ENCODE measurements around the gene UBE2B.

DNA sequence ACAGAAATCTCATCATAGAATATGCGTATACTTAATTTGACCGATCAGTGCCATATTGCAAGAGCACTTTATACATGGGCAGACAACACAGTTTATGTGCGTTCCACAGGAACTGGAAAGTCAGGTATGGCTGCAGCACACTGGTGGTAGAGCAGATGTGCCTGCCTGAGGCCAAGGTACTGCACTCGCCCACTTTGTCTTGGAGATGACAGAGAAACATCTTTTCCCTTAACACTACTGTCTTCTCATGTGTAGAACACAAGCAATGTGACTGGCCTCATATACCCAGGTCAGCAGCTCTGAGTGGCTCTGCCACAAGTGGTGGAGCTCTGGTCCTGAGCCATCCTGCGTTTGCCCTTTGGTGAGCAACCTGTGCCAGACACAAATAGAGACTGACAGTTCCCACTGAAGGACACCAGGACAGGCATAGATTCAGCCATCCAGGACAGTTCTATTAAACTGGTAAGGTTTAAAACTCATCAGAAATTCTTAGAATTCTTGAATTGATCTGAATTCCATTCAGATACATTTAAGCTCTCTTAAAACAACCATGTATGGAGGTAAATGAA, 21.0 kb upstream of the PPP2CA start:
- PRO-cap = no peak

GRCh38 chr5:134370878-134371929, at the start of gene UBE2B:
UBE2B (plus strand) TSS chr5:134371569.
- PRO-cap = unidirectional peak, plus-strand start at chr5:134371469; unidirectional peak, plus-strand start at chr5:134371569

DNA sequence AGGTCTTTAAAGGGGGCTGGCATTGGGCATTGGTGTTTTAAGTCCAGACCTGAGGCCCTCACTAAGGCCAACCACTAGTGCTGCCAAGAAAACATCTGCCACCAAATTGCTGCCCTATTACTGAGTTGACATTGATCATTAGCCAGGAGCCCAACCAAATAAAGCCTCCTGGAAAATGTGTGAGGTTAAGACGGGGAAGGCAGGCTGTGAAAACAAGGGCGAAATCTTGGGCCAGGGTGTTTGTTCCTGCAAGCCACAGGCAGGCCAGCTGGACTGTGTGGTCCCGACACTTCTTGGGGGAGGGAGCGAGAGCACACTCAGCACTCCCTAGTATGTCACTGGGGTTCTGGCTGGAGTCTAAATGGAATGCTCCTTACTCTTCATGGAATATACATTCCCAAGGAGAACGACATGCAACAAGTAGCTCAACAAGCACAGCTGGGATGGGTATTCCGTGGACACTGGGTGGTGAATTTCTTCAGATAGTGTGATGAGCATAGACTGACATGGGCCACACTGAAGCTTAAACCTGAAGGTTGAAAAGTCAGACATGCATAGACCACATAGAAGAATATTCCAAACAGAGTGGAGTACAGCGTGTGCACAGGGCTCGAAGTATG, 5.2 kb downstream of the JADE2 start:
- PRO-cap = no peak

GRCh38 chr5:134578214-134578710, 52.8 kb downstream of the JADE2 start:
- PRO-cap = no peak

DNA sequence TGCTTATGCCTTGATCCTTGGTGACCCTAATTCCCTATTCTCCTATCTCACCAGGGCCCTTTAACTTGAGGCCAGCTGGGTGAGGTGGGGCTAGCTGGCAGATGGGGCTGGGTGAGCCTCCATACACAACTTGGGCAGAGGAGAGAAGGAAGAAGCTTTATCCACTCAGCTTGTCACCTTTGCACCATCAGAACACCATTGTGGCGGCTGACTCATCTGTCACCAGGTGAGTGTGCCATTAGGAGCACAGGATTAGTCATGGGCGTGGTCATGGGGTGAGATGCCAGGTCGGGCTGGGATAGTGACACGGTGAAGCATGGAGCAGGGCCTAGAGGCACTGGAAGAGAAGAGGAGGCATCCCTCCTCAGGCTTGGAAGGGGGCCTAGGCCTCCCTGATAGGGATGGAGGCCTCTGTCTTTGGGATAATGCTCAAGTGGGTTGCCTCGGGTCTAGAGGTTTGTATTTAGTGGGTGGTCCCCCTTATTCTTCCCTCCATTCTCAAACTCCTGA, 41.3 kb downstream of the SAR1B start:
- PRO-cap = no peak

DNA sequence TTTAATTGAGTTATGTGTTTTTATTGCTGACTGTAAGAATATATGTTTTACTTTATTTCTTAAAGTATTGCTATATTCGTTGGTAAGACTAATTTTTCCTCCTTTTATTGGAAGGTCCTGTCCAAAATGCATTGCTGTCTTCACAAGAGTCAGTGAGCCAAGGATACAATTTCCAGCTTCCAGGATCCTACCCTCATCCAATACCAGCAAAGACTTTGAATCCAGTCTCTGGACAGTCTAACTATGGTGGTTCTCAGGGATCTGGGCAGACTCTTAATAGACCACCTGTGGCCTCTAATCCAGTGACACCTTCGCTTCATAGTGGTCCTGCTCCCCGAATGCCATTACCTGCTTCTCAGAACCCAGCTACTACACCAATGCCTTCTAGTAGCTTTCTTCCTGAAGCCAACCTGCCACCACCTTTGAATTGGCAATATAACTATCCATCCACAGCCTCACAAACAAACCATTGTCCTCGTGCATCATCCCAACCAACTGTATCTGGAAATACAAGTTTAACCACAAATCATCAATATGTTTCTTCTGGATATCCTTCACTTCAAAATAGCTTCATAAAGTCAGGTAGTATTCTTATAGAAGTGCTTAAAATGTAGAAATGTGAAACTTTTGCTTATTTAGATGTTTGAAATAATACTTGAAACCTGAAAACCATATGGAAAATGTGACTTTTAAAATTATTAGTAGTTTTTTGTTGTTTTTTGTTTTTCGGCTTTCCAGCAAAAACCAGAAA, 12.6 kb downstream of the SEC24A start:
- PRO-cap = no peak

DNA sequence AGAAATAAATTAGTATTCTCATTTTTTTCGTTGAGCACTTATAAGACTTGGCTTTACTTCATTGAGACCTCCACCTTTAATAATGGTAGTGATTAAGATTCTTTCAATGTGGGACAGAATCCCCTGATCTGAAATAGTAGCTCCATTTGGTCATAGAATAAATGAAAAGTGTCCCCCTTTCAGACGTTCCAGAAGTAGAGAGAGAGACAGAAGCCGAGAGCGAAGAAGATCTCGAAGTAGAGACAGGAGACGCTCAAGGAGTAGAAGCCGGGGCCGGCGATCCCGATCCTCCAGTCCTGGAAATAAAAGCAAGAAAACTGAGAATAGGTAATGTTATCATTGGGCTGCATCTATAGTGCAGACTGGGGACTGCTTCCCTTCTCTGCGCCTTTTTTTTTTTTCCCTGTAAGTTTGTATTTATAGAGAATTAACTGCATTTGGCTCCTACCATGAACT, 8.2 kb downstream of the DDX46 start:
- PRO-cap = no peak

GRCh38 chr5:134927415-134928235, 22.7 kb downstream of the PCBD2 start:
- PRO-cap = no peak

- PRO-cap = no peak
Observed at GRCh38 chr5:135025914-135027328, 7.6 kb downstream of the PITX1 start.

GRCh38 chr5:135133920-135134690, 100.1 kb upstream of the PITX1 start:
- PRO-cap = no peak

- PRO-cap = no peak
Observed at GRCh38 chr5:135139249-135140237, 105.5 kb upstream of the PITX1 start.

GRCh38 chr5:135186706-135187359, 152.8 kb upstream of the PITX1 start:
- PRO-cap = no peak

- PRO-cap = no peak
Observed at GRCh38 chr5:135331563-135332210, 67.3 kb downstream of the MACROH2A1 start.

- PRO-cap = no peak
Observed at GRCh38 chr5:135368266-135369088, 30.6 kb downstream of the MACROH2A1 start.

DNA sequence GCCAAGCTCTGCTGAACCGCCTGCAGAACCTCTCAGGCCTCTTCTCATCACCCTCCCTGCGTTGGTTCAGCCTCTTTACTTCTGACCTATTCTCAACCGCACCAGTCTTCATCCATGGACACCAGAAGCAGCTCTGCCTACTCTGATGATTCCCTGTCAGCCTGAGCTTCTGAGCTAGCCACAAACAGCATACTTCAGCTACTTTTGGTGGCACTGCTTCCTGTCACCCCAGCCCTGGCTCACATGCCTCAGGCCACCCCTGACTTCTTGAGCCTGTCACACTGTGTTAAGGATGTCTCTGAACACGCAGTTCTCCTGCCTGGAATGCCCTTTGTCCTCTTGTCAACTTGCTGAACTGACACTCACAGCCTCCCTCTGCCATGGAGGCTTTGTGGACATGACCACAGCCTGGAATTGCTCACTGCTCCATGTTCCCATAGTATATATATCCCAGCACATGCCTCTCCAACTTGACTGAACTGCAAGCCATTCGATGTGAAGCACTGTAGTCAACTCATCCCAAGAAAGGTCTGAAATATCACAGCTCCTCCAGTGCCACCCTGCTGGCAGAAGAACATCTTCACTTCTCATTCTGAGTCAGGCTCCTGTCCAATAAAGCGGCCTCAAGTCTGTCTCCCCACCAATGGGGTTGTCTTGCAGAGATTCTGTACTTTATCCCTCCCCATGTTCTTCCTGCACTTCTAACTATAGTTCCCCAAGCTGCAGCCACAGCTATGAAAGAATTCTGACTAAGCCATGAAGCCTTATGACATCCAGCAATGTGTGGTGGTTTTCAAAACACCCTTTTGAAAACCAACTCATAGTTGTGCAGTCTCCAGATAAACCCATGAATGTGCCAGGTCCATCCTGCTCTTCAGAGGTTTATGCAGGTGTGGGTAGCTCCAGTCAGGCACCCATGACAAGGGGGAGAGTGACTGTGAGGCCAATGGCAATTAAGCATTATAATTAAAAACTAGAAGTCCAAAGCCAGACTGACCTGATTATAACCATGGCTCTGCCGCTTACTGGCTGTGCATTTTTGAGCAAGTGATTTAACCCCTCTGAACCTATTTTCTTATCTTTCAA, 6.9 kb downstream of the MACROH2A1 start:
- PRO-cap = no peak

DNA sequence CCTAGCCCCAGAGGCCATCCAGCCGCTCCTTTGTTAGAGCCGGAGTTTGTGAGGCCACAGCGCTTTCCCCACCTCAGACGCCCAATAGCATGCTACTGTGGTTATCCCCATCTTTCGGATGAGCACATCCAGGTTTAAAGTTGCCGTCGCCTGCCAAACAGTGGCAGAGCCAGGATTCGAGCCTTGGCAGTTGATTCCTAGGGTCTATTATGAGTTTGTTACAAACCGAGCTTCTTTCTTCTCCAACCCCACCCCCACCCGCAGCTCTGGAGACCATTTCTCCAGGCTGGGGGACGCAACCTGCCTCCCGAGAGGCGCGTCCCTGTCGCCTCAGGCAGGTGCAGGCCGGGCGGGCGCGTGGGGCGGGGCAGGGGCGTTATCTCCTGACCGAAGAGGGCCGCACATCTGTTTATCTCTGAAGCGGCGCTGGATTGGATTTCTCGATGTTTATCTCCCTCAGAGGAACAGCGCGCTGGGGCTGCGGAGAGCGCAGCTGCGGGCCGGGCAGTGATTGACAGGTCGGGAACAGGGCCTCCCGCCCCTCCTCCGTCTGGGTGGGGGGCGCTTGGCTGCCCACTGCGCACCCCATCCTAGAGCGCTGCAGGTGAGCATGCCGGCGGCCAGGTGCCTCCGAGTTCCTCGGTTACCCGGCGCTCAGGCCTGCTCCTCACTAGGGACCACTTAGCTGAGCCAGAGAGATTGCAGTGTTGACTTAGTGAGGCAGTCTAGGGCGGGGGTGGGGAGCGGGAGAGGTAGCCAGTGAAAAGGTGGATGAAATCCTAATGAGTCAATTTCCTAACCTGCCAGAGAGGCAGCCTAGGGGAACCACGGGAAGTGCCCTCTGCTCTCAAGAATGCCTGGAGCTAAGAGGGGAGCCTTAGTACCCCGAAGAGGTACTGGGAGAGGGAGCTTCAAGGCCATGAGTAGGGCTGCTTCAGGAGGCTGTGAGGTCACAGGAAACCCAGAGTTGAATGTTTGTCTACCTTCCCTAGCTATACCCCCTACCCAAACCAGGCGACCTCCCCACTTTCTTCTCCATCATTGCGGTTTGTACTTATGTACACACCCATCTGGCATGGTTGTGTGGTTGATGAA, 39.5 kb upstream of the TIFAB start:
- PRO-cap = no peak

DNA sequence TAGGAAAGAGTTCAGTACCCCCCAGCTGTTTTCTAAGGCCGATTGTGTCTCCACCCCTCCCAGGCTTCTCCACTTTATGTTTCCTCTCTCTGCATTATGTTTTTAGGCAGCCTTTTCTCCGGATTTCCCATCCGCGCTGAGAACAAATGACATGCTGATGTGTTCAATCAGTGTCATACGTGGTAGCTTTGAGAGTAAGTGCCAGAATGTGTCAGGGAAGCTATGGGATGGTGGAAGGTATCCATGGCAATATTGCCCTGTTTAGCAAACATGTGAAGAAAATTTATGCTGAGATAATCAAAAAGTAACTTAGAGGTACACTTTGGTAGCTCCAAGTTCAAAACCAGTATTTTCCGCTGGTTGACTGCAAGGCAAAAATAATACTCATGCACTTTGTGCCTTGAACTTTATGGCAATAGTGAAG, 36.6 kb upstream of the LECT2 start:
- PRO-cap = no peak

GRCh38 chr5:135998078-135998433, 30.7 kb upstream of the TGFBI start:
- PRO-cap = no peak

- PRO-cap = no peak
Observed at GRCh38 chr5:136024346-136024547, 4.5 kb upstream of the TGFBI start.

DNA sequence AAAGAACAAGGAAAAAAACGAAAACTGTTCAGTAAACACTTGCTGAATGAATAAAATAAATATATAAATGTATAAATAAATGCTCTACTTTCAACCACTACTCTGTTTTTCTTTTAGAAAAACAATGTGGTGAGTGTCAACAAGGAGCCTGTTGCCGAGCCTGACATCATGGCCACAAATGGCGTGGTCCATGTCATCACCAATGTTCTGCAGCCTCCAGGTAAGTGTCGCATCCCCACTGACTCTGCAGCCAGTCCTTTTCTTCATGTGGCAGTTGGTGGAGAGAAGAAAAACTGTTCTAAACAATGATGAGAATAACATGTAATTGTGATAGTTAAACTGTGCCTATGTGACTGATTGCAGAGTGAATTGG, 31.9 kb downstream of the TGFBI start:
- PRO-cap = no peak

All from peritoneum (tissue), 1 donor.